ENCODE measurements around the genes PAX7 and ALDH4A1.

DNA sequence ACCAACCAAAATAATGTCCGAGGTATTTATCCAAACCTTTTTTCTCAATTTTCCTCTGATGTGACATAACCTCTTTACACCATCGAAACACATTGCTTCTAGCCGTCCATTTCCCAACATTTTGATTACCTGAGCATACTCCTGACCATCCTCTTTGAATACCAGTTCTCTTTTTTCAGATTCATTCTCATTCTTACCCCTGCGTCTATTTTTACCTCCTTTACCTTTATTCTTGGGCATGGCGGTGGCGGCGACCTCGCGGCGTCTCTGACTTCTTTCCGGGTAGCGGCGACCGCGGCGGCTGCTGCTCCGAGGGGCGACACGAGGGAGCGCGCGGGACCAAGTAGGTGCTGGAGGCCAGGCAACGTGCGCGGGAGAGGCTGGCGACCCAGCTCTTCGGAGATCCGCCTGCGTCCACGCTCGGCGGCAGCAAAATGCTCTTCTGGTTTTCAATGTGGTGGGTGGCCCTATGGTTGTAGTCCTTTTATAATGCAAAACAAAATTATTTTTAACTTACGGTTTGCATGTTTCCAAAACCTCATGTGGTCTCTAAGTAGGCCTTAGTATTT, 235.8 kb upstream of the CROCC start:
- RRBS, 2 experiments: no CpG with 5 or more reads among the region's 33 CpGs

DNA sequence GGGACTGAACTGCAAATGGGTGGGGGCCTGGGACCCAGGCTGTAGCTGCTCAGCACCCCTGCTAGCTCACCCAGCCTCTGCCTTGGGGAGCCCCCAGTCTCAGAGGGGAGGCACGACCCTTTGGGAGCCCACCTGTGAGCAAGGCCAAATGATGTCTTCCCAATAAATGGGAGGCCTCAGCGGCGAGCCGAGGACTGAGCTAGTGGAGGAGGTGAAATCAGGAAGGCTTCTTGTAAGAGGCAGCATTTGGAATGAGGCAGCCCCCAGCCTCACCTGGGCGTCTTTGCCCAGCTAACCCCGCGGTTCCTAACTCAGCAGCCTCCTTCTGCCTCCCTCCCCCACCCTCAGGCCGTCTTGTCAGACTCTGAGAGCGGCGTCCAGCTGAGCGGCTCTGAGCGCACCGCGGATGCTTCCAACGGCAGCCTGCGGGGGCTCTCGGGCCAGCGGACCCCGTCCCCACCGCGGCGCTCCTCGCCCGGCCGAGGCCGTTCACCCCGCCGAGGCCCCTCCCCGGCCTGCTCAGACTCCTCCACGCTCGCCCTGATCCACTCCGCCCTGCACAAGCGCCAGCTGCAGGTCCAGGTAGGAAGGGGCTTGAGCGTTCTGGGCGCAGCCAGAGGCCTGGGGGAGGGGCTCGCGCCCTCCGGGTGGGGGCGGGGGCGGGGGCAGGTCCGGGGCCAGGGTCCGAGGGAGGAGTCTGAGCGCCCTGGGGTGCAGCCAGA, 17.0 kb downstream of the CROCC start:
- RRBS, 2 experiments: no CpG with 5 or more reads among the region's 43 CpGs

GRCh38 chr1:16971224-16971757, 9.1 kb downstream of the MFAP2 start:
- RRBS, 2 experiments: no CpG with 5 or more reads among the region's 19 CpGs

DNA sequence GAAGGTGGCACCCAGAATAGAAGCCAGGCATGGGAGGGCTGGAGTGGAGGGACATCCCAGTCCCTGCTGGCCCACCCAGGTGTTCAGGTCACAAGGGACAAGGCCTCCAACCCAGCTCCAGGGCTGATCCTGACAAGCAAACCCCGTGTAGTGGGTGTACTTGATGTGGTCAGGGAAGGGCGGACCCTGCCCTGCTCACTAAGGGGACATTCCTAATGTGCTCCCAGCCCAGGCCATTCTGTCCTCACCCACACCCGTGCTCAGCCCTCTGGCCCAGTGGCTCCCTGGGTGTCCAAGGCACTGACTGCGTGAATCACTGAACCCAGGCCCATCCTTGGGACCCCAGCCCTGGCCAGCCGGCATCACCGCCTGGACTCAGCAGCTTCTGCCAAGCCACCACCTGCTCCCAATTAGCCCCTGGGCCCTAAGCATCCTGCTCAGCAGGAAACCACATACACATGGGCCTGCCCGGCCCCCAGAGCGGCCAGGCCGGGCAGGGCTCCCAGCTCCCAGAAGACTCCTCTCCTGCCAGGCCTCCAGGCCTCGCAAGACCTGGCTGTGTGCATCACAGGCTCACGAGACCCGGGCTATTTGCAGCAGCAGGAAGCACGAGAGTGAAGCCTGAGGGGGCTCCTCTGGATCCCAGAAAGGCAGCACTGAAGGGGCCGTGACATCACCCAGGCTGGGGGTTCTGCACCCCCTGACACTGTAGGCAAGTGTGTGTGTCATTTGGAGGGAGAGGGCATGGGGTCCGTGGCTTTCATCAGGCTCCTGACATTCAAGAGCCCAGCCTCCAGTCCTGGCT, 1.8 kb downstream of the MFAP2 start:
- RRBS, 2 experiments: 62 to 78% methylated on average over 3 of the region's 15 CpGs

DNA sequence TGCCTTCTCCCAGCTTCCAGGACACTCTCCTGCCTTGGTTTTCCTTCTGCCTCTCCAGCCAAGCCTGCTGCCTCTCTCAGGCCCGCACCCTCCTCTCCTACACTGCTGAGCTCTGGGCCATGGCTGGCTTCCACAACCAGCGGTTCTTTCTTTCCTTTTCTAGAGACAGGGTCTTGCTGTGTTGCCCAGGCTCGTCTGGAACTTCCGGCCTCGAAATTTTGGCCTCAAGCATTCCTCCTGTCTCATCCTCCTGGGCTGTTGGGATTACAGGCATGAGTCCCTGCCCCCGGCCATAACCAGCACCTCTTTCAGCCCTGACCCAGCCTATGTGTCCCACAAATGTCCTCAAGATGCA, 548 bp upstream of the MFAP2 start:
- RRBS, 2 experiments: no CpG with 5 or more reads among the region's 6 CpGs

GRCh38 chr1:17377332-17377551, 5.2 kb downstream of the PADI6 start:
- RRBS, 2 experiments: no CpG with 5 or more reads among the region's 5 CpGs

GRCh38 chr1:17420022-17421053, 19.1 kb downstream of the RCC2 start:
- RRBS, 2 experiments: no CpG with 5 or more reads among the region's 25 CpGs

DNA sequence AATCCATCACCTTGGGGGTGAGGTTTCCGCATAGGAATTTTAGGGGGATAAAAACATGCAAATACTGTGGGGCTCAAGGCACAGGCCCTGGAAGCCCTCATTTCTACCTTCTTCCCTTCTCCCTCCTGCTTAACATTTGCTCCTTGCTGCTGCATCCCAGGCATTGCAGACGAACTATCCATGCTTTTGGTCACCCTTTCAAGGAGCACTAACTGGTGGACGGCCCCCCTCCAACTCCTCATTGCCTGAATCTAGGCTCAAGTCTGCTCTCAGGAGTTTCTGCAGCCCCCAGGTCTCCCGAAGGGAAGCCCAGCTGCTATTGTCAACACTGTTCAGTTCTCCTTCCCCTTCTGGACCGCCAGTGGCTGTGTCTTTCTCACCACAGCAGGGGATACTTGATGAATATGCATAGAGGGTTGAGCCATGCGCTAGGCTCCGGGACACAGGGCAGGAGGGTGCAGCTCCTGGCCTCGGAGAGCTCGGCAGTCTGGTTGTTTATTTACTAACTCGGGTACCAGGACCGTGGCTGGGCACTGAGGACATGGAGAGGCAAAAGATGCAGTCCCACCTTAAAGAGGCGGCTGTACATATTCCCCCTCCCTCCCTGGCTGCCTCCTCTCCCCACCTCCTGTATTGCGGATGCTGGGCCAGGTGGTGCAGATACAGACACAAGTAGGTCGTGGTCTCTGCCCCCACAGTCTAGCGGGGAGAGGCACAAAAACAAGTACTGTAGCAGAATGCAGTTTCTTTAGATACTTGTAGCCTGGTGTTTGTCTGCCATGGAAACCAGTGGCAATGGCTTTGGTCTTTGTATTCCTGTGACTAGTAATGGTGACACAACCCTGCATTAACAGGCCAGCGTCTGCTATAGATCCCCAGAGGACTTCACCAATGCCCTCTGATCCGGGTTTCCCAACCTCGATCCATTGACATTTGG, 26.0 kb downstream of the ARHGEF10L start:
- RRBS, 2 experiments: no CpG with 5 or more reads among the region's 18 CpGs

GRCh38 chr1:17586137-17587119, 46.9 kb downstream of the ARHGEF10L start:
- RRBS, 2 experiments: no CpG with 5 or more reads among the region's 12 CpGs

GRCh38 chr1:17587654-17588706, 48.5 kb downstream of the ARHGEF10L start:
- RRBS, 2 experiments: 94 to 97% methylated on average over 3 of the region's 16 CpGs

DNA sequence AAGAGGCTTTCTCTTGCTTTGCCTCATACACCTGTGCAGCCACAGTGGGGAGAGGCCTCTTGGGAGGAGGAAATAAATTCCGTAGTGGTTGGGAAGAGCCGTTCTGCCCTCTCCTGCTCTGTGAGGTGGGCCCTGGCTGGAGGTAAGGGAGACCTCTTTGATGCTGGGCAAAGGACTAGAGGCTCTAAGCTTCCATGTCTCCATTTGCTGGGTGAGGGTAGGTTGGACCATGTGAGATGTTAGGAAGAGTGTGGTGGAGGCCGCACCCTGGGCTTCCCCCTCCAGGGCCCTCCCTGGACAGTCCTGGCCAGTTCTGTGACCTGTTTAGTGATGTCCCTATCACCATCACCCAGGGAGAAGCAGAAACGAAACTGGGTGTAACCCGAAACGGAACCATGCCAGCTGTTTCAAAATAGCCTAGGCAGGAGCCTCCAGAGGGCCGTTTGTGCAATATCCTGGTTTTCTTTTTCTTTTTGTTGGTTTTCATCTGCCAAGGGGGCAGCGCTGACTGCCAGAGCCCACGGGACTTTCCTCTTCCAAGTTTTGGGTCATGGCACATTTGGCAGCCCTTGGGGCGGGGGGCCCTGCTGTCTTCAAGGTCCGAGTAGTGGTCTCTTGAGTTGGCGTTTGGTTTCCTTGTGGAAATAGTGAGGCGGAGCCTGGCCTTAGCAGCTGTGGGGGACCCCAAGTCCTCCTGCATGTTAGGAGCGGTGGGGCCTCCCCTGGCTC, 90.5 kb downstream of the ARHGEF10L start:
- RRBS, 2 experiments: no CpG with 5 or more reads among the region's 14 CpGs

DNA sequence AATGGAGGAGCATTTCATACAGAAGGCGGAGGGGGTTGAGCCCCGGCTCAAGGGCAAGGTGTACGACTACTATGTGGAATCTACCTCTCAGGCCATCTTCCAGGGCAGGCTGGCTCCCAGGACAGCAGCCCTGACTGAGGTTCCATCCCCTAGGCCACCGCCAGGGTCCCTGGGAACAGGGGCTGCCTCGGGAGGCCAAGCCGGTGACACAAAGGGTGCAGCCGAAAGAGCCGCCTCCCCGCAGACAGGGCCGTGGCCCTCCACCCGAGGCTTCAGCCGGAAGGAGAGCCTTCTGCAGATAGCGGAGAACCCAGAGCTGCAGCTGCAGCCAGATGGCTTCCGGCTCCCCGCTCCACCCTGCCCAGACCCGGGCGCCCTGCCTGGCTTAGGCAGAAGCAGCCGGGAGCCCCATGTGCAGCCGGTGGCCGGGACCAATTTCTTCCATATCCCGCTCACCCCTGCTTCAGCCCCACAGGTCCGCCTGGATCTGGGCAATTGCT, 1.1 kb downstream of the KLHDC7A start:
- RRBS, 2 experiments: 95 to 97% methylated on average over 8 of the region's 22 CpGs

GRCh38 chr1:18630597-18631821, at the start of gene PAX7:
TSS of gene PAX7 (plus strand) at chr1:18630846.
- RRBS, 2 experiments: 29 to 30% methylated on average over 48 of the region's 101 CpGs

DNA sequence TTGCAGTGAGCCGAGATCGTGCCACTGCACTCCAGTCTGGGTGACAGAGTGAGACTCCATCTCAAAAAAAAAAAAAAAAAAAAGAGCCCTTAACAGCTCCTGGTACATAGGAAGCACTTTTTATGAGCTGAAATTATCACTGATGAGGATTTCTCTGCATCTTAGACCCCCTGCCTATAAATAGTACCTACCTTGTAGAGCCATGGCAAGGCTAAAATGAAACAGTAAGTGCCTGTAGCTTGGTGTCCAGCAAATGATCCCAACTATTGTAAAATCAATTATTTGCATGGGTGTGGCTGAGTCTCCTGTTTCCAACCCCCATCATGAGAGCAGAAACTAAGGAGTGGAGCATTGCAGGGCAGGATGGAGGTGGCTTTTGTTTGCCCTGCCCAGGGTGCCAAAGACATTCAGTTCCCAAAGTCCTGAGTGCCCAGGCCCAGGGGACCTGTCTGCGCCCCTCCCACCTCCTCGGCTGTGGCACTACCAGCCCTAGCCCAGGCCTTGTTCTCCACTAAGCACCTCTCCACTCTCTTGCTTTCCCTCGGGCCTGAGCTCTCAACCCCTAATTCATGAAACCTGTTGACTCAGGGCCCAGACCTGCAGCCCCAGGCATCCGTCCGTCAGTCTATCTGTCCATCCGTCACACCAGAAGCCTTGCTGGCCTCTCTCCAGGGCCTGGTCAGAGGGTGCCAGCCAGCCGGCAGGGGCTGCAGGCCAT, 39.5 kb downstream of the PAX7 start:
- RRBS, 2 experiments: no CpG with 5 or more reads among the region's 9 CpGs

DNA sequence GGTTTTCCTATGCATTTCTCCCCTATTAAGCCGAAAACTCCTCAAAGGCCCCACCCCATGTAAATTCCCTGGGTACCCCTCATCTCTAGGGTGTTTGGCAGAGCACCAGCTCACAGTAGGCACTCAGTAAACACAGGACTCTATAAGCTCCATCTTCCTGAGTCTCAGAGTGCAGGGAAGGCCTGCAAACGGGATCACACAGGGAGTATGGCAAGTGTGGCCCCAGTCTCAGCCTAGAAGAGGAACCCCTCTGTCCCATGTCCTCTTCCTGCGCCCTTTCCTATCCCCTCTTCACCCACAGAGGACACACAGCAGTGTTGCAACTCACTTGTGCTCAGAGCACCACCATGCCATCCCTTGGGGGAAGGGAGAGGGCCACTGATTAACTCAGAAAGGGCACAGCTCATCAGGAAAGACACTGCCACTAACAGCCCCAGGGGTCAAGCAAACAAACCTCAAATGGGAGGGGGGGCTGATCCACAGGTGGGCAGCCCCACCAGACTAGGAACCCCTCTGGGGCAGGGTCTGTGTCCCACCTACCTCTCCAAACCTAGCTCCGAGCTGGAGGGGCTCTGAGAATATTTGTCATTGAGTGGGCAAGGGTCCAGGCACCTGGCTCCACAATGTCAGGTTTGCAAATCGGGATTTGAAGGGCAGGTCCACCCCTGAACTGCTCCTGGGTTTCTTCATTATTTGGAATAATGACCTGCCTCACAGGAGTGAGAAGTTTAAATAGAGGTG, 1.2 kb downstream of the ALDH4A1 start:
- RRBS, 2 experiments: no CpG with 5 or more reads among the region's 5 CpGs

GRCh38 chr1:18902274-18903332, at the start of gene ALDH4A1:
TSS of gene ALDH4A1 (minus strand) at chr1:18902555.
- RRBS, 2 experiments: 1% methylated on average over 40 of the region's 83 CpGs

DNA sequence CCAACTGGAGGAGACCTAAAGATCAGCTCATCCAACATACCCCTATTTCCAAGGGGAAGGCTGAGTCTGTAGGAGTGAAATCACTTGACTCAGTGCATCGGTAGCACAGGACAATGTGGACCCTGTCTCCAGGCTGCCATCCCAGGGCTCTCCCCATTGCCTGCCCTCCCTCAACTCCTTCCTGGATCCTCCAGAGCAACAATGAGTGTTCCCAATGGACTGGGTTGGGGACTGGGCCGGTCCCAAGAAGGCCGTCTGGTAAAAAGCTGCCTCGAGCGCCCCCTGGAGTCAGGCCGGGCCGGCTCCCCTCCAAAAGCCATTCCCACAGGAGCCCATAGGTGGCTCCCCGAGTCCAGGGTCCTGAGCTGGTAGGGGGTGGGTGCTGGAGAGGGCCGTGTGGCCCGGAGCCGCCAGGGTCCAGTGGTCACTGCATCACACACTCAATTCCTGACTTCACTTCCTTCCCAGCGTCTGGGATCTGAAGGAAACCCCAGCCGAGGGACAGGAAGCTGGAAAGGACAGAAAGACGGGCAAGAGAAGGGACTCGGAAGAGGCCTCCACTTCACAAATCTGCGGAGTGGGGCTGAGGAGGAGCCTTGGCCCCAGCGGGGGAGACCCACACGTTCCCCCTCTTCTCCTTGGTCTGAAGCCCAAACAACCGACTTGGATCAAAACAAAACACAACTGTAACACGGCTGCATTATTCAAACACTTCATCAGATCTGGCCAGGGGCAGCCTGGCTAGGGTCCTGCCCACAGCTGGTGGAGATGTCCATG, 10.8 kb upstream of the ALDH4A1 start:
- RRBS, 2 experiments: 35 to 50% methylated on average over 5 to 7 of the region's 20 CpGs

DNA sequence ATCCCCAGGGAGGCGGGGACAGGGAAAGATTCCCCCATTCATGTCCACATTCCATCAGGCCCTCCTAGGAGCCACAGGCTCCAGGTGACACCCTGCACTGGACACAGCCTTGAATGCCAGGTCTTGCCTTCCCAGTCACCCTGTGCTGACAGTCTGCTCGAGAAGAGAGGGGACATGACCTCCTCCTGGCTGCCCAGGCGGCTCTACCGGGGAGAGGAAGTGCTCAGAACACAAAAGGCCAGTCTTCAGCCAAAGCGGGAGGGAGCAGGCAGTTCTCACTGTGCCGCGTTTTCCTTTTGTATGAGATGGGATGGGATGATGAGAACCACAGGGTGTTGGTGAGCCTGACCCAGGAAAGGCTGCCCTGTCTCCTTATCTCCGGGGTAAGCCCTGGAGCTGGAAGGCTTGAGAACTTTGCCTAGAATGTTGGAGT, 14.6 kb downstream of the IFFO2 start:
- RRBS, 2 experiments: no CpG with 5 or more reads among the region's 8 CpGs

GRCh38 chr1:18945132-18945683, 11.3 kb downstream of the IFFO2 start:
- RRBS, 2 experiments: no CpG with 5 or more reads among the region's 13 CpGs

DNA sequence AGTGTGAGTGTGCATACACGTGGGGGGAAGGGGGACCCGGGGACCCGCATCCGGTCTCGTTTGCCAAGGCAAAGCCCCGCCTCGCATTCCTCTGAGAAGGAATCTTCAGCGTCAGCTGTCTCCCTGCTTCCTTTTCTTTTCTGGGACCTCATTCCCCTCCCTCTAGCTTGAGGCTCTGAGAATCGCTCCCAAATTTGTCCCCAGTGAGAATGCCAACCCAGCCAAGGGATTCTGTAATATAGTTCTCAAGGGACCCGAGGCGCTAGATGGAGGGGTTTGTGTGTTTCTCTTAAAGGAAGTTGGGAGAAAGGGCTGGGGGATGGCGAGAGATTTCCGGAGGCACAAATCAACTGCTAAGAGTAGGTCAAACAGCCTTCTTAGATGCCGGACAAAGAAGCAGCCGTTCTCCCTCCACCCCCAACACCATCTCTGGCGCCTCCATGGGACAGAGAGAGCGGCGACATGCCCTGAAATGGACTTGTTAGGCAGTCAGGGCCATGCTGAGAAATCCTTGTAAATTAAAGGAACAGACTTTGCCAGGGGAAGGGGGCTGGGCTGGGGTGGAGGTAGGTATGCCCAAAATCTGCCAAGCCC, 6.6 kb downstream of the IFFO2 start:
- RRBS, 2 experiments: no CpG with 5 or more reads among the region's 18 CpGs

Data from LNCaP clone FGC (cell line).